Sternocleidomastoid (tissue), 1 donor: ENCODE data around the genes GATD1, CEND1, PNPLA2, POLR2L and AP2A2.

DNA sequence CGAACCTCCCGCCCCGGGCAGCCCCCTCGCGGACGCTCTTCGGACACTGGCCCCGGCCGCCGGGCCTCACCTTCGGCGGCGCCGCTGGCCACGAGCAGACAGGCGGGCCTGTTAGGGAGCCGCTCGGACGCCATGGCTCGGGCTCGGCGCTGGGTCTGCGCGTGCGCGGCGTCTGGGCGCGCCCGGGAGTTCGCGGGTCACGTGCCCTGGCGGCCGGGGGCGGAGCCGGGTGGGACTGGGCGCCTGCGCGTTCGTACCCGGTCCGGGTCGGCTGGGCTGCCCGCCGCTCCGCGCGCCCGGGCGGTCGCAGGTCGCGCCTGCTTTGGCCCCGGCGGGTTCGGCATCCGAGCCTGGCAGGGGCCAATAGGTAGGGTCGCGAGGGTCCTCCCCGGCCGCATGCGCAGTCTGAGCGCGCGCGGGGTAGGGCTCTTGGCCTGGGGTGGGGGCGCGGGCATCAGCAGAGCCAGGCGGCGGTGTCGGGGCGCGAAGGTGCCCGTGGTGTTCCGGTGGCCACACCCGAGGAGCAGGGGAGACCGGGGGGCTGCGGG is at the start of gene GATD1:
TSS of gene GATD1 (minus strand) at position 159 of the 548 bp plus-strand sequence.
- PRO-cap = bidirectional peak, plus-strand start at position 254 of the sequence, minus-strand start at position 157 of the sequence

DNA sequence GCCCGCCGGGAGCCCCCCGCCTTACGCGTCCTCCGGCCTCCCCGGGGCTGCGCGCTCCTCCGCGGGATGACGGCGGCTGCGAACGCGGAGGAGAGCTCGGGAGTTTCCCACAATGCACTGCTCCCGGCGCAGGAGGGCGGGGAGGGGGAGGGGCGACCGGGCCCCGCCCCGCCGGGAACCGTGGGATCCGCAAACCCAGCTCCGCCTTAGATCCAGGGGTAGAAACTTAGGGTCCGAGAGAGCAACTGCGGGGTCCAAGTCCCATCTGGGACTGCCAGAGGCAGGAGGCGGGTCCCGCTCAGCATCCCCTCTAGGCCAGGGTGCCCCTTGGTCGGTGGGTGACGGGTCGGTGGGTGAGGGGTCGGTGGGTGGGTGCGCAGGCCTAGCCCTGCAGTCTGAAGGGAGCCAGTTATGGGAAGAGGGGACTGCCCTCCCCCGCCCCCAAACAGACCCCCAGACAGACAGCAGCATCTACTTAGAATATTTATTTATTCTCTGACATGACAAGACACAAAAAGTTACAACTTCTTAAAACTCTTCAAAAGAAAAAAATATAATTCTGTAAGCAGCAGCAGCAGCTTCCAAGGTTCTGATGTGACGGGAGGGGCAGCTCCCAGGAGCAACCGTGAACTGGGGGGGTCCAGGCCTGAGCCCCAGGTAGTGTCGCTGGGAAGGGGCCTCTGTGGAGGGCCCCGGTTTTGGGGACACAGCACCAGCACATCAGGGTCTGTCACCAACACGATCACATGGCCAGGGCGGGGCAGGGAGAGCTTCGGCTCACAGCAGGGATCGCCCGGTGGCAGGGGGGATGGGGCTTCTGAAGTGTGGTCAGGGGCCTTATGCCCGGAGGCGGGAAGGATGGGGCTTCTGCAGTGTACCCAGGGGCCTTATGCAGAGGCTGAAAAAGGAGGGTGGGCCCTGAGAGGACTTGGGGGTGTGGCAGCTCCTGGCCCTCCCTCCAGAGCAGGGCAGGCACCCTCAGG is at the start of gene CEND1:
TSS of gene CEND1 (minus strand) at position 86 of the 983 bp plus-strand sequence.
- PRO-cap = no peak

- PRO-cap = bidirectional peak, plus-strand start at chr11:796352, minus-strand start at chr11:796206
Observed at GRCh38 chr11:795892-796620, 2.0 kb downstream of the SLC25A22 start.

GRCh38 chr11:810172-810599 is 419 bp downstream of the RPLP2 start:
- PRO-cap = no peak

- PRO-cap = no peak
Observed at GRCh38 chr11:813153-814142, 3.7 kb downstream of the RPLP2 start.

DNA sequence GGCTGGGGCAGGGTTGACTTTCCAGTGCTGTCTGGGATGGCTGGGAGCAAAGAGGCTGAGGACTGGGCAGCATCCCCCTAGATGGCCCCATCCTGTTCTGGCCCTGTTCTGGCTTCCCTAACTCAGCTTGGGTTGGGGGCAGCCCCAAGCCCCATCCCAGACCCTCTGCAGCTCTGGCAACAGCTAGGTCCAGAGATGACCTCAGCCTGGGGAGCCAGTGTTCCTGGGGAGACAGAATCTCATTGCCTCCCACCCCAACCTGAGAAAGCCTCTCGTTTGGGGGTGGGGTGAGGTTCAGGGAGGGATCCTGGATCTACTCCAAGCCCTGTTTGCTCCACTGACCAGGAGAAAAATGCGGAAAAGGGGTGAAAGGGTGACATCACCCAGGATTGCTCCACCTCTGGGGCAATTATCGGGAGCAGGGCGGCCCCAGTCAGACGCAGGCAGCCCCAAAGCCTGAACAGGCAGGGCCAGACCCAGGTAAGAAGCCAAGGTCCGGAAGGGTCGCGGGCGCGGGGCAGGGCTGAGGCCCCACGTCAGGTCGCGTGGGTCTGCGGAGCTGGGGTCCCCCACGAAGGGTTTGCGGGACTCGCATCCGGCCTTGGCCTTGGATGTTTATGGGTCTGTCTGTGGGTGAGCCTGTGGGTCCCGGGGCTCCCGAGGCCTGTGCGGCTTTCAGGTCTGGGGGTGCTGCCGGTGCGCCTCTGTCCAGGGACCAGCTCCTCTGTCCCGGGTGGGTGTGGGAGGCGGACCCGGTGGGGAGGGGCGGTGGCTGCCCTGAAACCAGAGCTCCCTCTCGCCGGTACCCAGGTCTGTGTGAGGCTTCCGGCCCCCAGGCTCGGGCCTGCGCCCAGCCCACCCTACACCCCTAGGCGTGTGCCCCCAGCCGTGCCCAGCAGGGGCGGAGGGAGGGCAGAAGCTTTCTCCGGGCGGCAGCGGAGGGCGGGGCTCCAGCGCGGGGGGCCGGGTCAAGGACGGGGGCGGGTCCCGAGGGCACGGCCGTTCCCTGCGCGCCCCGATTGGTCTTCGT is at the start of gene PNPLA2:
TSS of gene PNPLA2 (plus strand) at position 436 of the 1,030 bp plus-strand sequence.
- PRO-cap = bidirectional peak, plus-strand start at position 436 of the sequence, minus-strand start at position 348 of the sequence; bidirectional peak, plus-strand start outside the sequence, minus-strand start at position 937 of the sequence

GRCh38 chr11:821067-821872 is 2.6 kb downstream of the PNPLA2 start:
- PRO-cap = no peak

- PRO-cap = no peak
Observed at GRCh38 chr11:828474-828859, 748 bp downstream of the CRACR2B start.

DNA sequence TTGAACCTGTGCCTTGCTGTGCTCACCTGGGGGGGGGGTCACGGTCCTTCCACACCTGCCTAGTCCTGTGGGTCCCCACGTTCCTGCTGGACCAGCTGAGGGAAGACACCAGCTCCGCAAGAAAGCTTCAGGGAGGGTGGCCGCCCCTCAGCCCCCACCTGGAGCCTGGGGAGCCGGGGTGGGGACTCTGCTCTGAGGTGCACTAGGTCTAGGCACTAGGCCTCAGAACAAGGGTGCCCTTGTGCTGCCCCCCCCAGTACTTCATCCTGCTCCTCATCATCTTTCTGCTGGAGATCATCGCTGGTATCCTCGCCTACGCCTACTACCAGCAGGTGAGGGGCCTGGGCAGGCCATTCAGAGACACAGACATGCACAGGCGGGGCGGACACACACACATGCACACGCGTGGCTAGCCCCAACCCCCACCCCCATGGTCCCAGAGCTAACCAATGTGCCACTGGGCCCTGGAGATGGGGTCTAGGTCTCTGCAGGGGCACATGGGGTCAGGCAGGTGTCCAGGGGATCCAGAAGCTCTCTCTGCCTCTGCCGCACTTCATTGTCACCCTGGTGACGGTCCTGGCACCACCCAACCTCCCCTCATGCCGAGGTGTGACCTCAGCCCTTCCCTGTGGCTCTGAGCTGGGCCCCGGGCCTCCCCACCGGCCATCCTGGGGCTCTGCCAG is 3.9 kb downstream of the CD151 start:
- PRO-cap = no peak

DNA sequence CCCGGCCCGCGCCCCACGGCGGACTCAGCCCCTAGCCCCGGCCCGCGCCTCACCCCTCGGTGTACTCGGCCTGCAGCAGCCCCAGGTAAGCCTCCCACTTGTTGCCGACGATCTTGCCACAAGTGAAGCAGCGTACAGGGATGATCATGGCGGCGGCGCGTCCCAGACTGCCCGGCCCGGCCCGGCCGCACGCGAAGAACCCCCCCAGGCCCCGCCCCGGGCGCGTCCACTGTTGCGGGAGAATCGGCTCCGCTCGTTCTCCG is at the start of gene POLR2L:
TSS of gene POLR2L (minus strand) at position 169 of the 263 bp plus-strand sequence.
- PRO-cap = bidirectional peak, plus-strand start outside the sequence, minus-strand start at position 169 of the sequence

DNA sequence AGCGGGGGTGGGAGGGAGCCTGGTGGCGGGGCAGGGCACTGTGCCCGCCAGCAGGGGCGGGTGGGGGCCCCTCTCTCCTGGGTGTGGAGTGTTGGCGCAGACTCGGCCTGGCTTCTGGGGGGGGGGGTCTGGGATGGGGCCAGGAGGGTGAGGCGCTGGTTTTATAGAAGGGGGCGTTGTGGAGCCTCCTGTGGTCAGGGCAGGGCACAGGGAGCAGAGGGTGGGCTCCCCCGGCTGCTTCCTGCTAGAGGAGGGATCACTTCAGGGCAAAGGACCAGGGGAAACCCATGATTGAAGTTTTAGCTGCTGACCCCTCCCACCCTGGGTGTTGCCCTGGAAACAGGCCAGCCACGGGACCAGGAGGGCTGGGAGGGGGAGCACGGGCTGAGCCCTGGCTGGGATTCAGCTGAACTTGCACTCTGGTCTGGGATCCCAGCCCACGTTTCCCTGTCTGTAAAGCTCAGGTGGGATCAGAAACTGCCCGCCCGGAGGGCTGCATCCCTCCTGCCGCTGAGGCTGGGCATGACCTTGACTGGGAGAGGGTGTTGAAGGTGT is 2.0 kb downstream of the TSPAN4 start:
- PRO-cap = no peak

DNA sequence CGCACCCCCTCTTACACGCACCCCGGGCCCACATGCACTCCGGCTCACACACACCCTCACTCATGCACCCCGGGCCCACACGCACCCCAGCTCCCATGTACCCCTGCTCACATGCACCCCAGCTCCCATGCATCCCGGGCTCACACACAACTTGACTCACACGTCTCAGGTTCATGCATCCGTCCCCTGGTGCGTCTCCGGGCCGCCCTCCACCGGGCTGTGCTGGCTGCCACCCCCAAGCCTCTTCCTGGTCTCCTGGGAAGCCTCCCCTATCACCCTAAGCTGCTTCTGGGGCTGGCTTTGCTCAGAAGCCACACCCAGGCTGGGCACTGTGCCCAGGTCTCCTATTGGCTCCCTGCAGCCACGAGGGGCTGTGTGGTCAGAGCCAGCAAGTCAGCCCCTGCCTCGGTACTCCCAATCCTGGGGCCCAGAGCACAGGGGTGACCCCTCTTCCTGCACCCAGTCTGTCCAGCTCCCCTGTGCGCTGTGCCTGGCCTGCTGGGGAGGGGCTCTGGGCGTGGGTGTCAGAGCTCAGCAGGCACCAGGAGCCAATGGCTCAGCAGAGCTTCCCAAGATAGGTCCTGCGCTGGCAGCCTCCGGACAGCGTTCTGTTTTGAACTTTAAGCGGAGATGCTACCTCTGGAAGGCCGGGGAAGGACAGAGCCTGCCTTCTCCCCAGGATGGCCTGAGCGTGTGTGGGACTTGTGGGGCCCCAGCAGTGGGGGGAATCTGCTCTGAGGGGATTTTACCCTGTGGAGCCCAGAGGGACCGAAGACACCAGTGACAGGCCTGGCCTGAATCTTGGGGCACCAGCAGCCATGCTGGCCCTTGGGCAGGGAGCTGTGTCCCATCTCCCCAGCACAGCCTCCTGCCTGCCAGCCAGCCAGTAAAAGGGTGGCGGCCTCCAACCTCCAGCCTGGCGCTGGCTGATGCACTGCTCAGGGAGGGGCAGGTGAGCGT is 17.1 kb downstream of the TSPAN4 start:
- PRO-cap = no peak

GRCh38 chr11:861105-861385 is 18.4 kb downstream of the TSPAN4 start:
- PRO-cap = no peak

GRCh38 chr11:887292-888017 is 23.2 kb downstream of the CHID1 start:
- PRO-cap = no peak

DNA sequence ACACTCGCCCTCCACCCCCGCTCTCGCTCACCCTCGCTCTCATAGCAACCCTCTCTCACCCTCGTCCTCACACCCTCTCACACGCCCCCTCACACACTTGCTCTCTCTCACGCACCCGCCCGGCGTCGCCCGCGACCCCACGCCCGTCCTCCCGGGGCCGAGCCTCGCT is 200 bp downstream of the CHID1 start:
- PRO-cap = no peak

- PRO-cap = no peak
Observed at GRCh38 chr11:924339-925119, 1.1 kb upstream of the AP2A2 start.

GRCh38 chr11:925120-926288 is at the start of gene AP2A2:
Gene AP2A2 (plus strand): TSS chr11:925870.
- PRO-cap = bidirectional peak, plus-strand start at chr11:925872, minus-strand start at chr11:925802; bidirectional peak, plus-strand start at chr11:926191, minus-strand start at chr11:926082

- PRO-cap = no peak
Observed at GRCh38 chr11:932604-932928, 6.9 kb downstream of the AP2A2 start.

GRCh38 chr11:992850-993070 is 43.8 kb downstream of the MUC6 start:
- PRO-cap = no peak

- PRO-cap = no peak
Observed at GRCh38 chr11:1094446-1095512, 58.3 kb upstream of the MUC6 start.